ENCODE measurements around the genes EIF5, COA8 and KLC1.

DNA sequence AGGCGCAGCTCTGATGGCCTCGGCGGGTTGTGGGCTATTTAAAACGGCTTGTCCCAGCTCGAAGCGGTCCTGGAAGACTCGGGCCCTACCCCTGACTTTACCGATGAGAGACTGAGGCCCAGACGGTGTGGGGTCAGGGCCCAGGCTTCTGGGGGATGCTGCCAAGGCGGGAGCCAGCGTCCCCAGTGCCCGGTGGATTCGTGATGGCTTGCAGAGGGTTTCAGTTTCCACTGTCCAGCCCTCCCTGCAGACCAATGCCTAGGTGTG is 654 bp upstream of the CDC42BPB start:
- RRBS = 2% methylated on average over 2 of the region's 13 CpGs

DNA sequence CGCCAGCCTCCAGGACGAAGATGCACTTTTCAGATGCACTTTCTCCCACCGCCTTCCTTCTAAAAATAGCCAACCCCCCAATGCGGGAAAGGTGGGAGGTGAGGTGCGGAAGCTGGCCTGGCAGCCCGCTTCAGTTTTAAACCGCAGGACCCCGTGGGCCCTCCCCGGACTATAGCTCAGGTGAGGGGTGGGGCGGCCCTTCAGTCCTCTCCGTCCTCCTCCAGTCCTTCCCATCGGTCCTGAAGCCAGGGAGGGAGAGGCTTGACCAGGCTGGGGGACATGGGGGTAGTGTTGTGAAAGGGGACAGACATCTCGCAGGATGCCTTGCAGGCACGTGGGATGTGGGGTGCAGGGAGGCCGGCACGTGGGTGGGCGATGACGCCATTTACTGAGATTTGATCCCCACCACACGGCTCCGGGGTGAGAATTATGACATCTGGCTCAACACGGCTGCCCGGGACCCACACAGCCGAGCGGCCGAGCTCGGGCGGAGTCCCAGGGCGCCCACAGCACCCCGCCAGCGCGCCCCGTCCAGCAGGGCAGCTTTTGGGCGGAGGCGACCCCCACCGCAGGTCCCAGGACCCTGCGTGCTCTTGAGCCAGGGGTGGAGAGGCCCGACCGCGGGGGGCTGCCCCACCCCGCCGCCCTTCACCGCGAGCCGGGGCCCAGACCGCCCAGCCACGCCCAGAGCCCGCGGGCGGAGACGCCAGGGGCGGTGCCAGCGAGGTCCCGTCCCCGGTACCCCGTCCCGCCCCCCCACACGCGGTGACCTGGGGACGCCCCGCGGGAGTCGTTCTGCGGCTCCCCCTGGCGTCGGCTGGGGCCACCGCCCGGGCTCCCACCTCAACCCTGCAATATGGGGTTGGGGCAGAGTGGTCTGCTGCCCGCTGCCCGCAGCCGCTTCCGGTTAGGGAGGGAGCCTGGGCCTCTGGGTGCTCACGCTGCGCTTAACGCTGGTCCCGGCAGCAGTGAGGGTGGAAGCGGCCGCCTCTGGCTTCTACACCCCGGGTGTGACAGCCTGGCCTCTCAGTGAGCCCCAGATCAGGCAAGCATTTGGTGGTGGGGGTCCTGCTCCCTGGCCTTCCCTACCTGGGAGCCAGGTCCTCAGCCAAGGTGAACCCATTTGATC is 3.2 kb upstream of the EXOC3L4 start:
- RRBS = 4% methylated on average over 36 of the region's 78 CpGs

GRCh38 chr14:103127378-103127540 is 4.0 kb downstream of the TNFAIP2 start:
- RRBS = 18% methylated on average over 2 of the region's 20 CpGs

- RRBS = no CpG with 5 or more reads among the region's 6 CpGs
These were observed 78.6 kb downstream of the TNFAIP2 start for GRCh38 chr14:103201818-103202280.

GRCh38 chr14:103225091-103225603 is 101.9 kb downstream of the TNFAIP2 start:
- RRBS = no CpG with 5 or more reads among the region's 20 CpGs

DNA sequence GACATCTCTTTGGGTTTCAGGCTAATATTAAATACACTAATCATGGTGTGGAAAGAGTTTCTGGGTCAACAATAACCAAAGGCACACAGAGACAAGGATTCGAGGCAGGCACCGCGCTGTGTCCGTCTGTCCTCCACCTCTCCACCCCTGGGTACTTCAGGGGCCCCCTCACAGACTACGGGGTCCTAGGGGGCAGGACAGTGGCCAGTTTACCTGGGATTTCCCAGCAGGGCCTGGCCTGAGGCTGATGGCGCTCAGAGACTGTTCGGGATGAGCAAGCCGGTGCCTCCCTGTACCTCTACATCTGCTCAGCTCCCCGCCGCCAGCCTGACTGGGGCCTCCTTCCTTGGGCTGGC is 18.1 kb upstream of the EIF5 start:
- RRBS = no CpG with 5 or more reads among the region's 10 CpGs

DNA sequence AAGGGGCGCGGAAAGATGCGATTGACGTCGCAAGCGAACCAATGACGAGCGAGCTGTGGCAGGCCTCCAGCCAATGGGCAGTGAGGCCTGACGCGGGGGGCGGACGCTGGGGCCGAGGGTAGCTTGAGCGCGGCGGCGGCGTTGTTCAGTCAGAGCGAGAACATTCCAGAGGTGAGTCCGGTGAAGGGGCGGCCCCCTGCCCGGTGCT is at the start of gene EIF5:
Gene EIF5 (plus strand): TSS at position 148 of the 208 bp plus-strand sequence.
- RRBS = 0% methylated on average over 1 of the region's 22 CpGs

- RRBS = no CpG with 5 or more reads among the region's 6 CpGs
These were observed 12.6 kb upstream of the MARK3 start for GRCh38 chr14:103372518-103373078.

DNA sequence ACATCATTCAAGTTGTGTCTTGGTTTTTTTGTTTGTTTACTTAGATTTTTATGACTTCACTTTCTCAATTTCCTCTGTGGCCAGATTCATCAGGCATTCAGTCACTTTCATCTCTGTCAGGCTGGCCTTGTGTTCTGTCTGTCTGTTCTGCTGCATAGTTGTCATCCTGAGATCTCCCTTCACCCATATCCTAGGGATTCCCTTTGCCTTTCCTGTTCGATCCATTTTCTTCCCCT is 10.1 kb downstream of the MARK3 start:
- RRBS = no CpG with 5 or more reads among the region's 1 CpG

DNA sequence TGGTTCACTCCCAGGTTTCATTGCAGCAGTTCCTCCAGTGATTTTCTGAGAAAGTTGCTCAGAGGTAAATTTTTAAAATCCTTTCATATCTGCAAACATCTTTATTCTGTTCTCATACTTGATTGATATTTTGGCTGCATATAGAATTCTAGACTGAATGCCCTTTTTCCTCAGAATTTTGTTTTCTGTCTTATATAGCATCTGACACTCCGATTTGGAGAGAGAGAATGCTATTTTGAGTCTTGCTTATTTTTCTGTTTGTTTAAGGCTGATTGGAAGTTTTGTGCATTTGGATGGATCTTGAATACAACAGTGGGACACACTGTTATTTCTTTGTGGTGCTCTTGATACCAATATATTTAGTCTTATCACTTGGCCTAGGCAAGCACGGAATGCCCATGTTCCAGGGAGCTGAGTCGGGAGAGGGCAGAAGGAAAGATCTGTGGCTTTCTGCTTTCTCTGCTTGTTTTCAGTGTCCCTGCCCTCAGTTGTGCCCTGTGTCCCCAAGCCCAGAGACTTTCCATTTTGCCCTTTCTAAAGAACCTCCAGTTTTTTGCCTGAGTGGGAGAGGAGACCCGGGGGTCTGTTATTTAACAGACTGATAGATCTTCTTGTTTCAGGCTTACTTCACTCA is 10.5 kb downstream of the MARK3 start:
- RRBS = no CpG with 5 or more reads among the region's 4 CpGs

DNA sequence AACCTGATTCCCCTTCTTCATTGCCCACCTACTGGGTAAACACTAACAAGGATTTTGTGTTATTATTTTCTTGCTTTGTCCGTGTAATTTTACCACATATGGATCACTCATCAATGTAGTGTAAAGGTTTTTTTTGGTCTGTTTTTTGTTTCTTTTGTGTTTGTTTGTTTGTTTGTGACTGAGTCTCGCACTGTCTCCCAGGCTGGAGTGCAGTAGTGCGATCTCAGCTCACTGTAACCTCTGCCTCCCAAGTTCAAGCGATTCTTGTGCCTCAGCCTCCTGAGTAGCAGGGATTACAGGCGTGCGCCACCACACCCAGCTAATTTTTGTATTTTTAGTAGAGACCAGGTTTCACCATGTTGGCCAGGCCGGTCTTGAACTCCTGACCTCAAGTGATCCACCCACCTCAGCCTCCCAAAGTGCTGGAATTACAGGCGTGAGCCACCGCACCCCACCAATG is 54.1 kb downstream of the MARK3 start:
- RRBS = no CpG with 5 or more reads among the region's 9 CpGs

- RRBS = no CpG with 5 or more reads among the region's 5 CpGs
These were observed 47.8 kb downstream of the CKB start for GRCh38 chr14:103474790-103475267.

- RRBS = no CpG with 5 or more reads among the region's 6 CpGs
These were observed 42.1 kb downstream of the CKB start for GRCh38 chr14:103480230-103481252.

- RRBS = no CpG with 5 or more reads among the region's 7 CpGs
These were observed 3.5 kb downstream of the BAG5 start for GRCh38 chr14:103558803-103559440.

- RRBS = no CpG with 5 or more reads among the region's 14 CpGs
These were observed 2.8 kb downstream of the BAG5 start for GRCh38 chr14:103559441-103560279.

DNA sequence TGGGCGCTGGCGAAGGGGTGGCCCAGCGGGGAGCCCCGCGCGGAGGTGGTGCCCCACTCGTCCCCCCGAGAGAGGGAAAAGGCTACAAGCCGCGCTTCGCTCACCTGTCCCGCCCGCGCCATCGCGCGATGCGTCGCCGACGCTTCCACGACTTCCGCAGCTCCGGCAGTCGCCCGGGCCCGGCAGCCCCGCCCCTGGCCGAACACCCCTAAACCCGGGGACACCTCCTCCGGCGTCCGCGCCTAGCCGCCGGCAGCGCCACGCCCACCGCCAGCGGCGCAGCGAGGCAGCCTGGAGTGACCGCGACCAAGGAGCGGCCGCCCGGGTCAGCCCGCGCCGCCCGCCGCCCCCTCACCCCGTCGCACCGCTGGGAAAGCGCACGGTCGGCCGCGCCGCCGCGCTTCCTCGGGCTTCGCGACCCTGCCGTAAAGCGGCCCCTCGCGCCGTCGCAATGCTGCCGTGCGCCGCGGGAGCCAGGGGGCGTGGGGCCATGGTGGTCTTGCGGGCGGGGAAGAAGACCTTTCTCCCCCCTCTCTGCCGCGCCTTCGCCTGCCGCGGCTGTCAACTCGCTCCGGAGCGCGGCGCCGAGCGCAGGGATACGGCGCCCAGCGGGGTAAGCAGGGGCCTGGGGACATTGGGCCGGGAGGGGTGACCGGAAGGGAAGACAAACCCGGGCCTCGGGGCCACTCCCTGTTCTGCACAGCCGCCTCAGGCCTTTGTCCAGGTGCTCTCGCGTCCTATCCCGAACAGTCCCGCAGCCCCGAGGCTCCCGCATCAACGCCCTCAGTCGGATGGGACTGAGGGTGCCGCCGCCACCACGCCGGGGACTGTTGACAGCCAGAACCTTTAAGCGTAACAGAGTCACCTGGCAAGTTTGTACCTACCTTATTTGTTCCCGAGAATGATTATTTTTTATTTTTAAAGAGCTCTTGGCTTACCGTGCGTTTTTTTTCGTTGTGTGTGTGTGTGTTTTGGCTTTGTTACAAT is at the start of gene COA8:
Gene COA8 (plus strand): TSS at position 449 of the 987 bp plus-strand sequence.
- RRBS = 2% methylated on average over 24 of the region's 116 CpGs

DNA sequence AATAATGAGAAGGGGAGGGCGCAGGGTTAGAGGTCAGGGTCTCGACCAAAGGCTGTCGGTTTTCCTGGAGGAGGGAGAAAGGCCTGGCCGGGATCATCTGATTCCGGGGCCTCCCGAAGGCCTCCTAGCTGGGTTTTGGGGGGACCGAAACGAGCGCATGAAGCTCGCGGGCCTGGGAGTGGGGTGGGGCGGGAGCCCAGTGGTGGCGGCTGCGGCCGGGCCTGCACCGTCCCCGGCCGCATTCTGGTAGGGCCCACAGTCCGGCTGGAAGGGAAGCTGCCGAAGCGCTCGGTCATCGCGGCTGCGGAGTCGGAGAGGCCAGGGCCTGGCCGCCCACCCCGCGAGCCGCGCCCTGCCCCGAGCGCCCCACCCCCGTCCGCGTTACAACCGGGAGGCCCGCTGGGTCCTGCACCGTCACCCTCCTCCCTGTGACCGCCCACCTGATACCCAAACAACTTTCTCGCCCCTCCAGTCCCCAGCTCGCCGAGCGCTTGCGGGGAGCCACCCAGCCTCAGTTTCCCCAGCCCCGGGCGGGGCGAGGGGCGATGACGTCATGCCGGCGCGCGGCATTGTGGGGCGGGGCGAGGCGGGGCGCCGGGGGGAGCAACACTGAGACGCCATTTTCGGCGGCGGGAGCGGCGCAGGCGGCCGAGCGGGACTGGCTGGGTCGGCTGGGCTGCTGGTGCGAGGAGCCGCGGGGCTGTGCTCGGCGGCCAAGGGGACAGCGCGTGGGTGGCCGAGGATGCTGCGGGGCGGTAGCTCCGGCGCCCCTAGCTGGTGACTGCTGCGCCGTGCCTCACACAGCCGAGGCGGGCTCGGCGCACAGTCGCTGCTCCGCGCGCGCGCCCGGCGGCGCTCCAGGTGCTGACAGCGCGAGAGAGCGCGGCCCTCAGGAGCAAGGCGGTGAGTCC is at the start of gene KLC1:
Gene KLC1 (plus strand): TSS at position 620 of the 911 bp plus-strand sequence.
- RRBS = under 1% methylated on average over 31 of the region's 101 CpGs

DNA sequence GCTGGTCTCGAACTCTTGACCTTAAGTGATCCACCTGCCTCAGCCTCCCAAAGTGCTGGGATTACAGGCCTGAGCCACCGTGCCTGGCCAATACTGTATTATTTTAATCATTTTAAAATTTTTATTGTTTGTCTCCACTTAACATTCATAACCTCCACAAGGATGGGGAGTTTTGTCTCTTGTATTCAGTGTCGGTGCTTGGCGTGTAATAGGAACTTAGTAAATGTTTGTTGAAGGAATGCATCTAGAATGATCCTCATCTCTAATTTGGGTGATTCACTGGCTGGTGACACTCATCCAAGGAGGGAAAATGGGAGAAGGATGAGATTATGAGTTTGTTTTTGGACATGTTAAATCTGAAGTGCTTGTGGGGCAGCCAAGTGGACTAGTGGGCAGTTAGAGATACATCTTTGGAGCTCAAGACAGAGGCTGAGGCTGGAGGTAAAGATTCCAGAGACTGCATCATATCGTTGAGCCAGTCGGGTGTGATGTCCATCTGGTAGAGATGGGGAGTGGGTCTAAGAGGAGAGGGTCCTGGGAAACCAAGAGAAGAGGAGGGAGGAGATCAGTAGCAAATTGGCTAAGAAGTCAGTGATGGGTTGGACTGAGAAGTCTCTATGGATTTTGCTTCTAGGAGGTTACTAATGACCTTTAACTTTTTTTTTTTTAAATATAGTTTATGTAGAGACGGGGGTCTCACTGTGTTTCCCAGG is 5.2 kb downstream of the KLC1 start:
- RRBS = no CpG with 5 or more reads among the region's 7 CpGs

GRCh38 chr14:103693522-103694087 is 21.6 kb downstream of the XRCC3 start:
- RRBS = 89% methylated on average over 10 of the region's 24 CpGs

GRCh38 chr14:103695901-103697141 is 18.9 kb downstream of the XRCC3 start:
- RRBS = no CpG with 5 or more reads among the region's 36 CpGs

Data from AG10803 (cell line).